WTC11 (cell line): Measurements from ENCODE around the gene PDSS2.

DNA sequence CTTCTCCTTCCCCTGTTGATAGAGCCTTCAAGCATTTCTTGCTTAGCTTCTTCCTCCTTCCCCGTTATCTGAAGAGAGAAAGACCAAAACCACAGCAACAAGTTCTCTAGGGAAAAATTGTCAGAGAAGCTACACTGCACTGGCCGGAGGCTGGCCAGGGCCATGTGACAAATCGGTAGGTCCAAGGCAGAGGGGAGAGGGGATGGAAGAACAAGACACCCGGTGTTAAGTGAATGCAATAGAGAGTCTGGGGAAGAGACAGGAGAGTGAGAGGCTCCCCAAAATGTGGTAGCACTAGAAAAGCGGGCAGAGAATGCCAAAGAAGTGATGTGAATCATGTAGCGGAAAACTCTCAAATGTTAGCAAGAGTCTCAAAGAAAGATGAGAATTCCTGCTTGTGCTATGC is 202.0 kb upstream of the PRDM1 start:
- PRO-cap: no peak

DNA sequence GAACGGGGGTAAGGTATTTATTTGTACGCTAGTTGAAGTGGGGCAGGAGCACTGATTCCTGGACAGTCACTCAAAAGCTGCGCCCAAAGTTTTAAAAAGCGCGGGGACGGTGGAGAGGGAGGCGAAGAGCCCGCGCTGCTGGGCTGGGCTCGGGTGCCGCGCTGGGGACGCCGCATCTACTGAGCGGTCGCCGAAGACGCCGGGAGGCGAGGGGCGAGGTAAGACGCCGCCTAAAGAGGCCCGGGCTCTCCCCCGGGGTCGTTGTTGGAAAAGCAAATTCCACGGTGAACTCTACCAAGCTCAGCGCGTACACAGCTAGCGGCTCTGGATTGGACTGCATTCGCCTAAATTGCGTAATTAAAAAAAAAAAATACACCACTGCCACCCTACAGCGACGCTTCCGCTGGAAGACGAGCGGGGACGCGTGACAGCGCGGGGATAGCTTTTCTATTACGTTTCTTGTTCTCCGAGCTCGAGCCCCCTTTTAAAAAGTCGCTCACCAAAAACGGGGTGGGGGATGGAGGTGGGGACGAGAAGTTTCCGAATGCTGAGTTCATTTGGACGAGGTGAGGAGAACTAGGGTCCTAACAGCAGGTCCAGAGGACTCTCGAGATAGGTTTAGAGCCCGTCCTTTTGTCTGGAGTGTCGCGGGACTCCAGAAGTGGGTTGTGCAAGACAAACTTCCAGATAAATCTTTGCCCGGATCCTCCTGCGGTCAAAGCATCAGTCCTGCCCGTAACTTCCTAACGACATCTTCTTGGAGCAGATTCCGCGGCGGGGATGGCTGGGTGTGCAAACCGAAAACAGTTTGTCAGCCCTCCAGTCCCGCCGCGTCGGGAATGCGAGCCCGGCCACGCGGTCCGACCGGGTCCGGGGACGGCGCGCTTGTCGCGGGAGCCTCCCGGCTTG is 91.9 kb upstream of the PRDM1 start:
- PRO-cap: no peak

DNA sequence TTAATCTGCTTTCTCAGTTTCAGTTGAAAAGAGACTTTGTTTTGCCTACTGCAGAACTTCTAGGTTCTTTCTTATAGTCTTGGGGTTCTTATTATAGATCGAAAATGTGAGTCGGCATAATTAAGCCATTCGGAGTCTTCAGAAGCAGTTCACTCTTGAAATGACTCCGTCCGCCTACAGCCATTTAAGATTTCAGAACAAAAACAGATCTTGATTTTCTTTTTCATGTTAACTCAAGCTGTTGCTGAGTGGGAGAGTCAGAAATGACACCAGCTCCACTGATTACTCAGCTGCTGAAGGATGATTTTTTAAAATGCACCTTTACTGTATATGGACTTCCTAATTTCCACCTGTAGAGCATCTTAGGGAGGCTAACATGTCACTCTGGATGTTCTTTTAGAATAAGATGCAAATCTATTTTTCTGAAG is 15.9 kb downstream of the PRDM1 start:
- PRO-cap: no peak

DNA sequence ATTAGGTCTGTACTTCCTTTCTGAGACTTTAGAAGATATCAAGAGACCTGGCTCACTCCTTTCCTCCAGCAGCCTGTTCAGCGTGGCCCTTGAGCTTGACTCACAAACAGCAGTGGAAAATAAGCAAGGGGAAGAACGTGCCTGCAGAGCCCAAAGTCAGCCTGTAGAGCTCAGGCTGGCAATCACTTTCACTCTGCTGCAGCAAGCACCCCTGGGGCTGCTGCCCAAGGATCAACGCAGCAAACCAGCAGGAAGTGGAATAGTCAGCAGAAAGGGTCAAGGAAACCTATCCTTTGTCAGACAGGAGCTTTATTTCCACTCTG is 77.3 kb downstream of the PRDM1 start:
- PRO-cap: no peak

DNA sequence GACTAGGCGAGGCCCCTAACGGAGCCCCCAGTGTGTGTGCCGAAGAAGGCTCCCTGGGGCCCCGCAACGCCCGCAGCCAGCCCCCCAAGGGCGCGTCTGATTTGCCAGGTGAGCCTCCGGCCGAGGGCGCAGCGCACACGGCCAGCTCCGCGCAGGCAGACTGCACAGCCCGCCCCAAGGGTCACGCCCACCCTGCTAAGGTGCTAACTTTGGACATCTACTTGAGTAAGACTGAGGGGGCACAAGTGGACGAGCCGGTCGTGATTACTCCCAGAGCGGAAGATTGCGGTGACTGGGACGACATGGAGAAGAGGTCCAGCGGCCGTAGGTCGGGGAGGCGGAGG is 117.3 kb downstream of the RTN4IP1 start:
- PRO-cap: no peak

GRCh38 chr6:106516524-106516904 is 112.8 kb downstream of the RTN4IP1 start:
- PRO-cap: no peak

DNA sequence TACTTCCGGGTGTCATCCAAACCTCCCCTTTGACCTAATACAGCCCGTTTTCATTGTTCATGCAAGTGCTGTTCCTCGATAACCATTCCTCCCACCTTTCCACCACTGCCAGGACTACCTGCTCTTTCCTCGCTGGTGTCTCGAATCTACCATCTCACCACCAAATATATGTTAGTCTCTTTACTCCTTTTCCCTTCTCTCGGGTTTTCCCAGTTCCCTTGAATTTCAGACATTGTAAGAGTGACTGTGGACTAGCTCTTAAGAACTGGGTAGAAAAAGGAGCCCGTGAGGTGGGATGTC is 61.4 kb downstream of the RTN4IP1 start:
- PRO-cap: no peak

- PRO-cap: no peak
Measured at GRCh38 chr6:106740838-106741394, 111.5 kb downstream of the QRSL1 start.

- PRO-cap: no peak
Measured at GRCh38 chr6:106765780-106766823, 136.7 kb downstream of the QRSL1 start.

DNA sequence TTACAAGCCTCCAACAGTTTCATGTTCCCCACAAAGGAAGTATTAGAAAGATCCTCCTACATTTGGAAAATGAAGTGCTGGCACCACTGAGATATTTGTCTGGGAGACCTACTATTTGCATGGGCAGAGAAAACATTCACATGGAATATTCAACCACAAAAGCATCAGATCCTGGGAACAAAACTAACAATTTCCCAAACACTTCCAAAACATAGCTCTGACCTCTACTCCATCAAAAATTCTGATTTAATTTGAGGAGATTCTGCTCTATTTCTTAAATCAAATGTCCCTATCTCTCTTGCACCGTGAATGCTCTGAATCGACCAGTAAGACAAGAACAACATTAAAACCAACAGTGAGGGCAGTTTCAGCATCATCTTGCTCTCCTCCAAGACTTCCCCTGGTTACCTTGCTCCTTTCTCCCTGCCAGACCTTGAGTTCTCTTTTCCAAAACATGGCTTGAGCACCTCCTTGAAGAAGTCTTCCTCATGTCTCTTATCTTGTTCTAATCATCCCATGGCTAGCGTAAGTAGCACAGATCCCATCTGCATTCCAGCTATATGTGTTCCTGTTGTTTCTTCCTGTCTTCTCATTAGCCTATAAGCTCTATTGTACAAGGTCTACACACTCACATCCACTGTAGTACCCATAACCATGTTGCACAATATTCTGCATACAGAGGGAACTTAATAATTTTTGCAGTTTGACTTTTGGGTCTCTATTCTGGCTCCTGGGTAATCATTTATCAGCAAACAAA is 157.7 kb downstream of the QRSL1 start:
- PRO-cap: no peak

DNA sequence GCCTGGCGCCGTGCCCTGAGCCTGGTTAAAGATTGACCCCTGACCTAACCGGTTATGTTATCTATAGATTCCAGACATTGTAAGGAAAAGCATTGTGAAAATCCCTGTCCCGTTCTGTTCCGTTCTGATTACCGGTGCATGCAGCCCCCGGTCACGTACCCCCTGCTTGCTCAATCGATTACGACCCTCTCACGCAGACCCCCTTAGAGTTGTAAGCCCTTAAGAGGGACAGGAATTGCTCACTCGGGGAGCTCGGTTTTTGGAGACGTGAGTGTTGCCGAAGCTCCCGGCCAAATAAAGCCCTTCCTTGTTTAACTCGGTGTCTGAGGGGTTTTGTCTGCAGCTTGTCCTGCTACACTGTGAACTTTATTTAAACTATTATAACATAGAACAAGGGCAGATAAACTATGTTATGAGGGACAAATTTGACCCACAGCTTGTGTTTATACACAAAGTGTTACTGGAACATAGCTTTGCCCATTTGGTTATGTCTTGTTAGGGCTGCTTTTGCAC is 49.6 kb downstream of the CD24 start:
- PRO-cap: no peak

DNA sequence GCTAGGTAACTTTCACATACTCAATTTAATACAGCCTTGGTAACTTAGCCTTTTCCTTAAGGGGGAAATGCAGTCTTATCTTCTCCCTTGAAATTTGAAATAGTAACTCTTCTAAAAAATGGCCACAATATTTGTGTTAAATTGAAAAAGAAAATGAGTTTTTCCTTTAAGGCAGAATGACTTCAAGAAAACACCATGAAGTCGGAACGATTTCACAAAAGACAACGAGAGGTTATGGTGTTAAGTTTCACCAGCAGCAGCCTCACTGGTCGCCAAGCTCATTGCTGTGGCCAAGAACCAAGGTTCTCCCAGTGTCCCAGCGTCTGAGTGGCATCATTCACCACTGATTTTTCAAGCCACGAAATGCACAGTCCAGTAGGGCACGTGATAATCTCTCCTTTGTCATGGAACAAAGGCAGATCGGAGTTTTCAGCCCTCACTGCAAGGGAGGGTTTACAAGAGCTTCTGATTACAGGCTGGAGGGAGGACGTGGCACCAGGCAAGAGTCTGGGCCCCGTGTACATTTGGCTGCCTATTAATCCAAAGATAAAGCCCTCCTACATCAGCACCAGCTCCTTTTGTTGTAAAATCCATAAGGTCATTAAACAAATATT is 2.1 kb downstream of the CD24 start:
- PRO-cap: bidirectional peak, plus-strand start at position 458 of the sequence, minus-strand start at position 329 of the sequence

DNA sequence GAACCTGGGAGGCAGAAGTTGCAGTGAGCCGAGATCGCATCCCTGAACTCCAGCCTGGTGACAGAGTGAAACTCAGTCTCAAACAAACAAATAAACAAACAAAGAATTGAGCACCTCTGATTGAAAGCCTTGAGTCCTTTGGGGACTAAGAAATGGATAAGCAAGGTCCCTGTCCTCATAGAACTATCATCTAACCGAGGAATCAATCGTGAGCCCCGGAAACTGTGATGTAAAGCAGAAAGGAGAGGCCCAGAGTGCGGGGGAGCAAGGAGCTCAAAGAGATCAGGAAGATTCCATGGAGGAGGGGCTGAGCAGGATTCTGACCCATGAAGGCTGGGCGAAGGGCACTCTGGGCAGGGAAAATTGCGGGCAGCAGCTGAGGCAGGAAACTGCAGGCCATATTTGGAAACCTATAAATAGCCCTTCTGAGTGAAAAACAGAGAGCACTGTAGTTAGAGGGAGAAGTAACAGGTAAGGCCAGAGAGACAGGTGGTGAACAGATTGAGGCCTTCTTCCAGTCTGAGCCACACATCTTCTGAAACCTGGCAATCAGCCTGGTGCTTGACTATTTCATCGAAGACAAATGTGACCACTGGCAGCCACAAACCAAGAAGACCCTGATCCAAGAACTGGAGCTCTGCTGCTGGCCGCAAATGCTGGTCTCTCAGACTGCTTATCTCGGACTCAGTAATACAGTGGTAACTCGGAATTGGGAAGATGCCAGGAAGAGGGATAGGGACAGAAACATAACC is 14.0 kb upstream of the BEND3 start:
- PRO-cap: no peak

DNA sequence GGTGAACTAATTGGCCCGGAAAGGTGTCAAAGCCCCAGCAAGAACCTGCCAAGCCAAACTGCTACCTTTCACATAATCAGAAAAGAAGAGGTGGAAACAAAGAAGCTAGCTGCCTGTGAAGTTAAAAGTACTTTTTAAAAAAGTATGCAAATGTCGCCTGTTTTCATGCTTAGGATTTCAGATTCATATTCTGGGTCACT is 106.4 kb upstream of the BEND3 start:
- PRO-cap: no peak

GRCh38 chr6:107459185-107459635 is at the start of gene PDSS2:
Gene PDSS2, minus strand, starts transcription at chr6:107459564.
- PRO-cap: bidirectional peak, plus-strand start at chr6:107459739, minus-strand start at chr6:107459556

- PRO-cap: bidirectional peak, plus-strand start at chr6:107491355, minus-strand start at chr6:107491330
Measured at GRCh38 chr6:107490900-107491609, 1.1 kb downstream of the SOBP start.

- PRO-cap: no peak
Measured at GRCh38 chr6:107586017-107586407, 96.1 kb downstream of the SOBP start.

GRCh38 chr6:107901119-107901571 is 56.9 kb downstream of the SEC63 start:
- PRO-cap: no peak

DNA sequence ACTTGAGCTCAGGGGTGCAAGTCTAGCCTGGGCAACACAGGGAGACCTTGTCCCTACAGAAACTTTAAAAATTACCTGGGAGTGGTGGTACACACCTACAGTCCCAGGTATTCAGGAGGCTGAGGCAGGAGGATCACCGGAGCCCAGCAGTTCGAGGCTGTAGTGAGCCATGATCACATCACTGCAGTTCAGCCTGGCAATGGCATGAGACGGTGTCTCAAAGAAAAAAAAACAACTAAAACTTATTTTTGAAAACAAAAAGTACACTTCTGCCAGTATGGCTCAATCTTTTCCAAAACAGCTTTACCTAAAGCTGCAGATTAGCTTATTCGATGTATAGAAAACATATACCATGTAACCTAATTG is 19.0 kb downstream of the SEC63 start:
- PRO-cap: no peak

- PRO-cap: no peak
Measured at GRCh38 chr6:108411667-108412510, 117.0 kb downstream of the AFG1L start.